ENCODE measurements around a stretch of chr4.

DNA sequence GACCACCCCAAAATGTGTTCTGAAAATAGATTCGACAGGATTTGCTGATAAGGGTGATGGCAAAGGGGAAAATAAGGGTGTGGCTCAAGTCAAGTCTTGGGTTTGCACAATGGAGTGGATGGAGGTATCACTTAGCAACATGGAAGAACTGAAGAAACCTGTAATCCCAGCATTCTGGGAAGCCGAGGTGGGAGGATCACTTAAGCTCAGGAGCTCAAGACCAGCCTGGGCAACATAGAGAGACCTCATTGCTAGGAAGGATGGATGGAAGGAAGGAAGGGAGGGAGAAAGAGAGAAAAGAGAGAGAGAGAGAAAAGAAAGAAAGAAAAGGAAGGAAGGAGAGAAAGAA, 107.0 kb upstream of the RBPJ start:
- RAMPAGE, long total RNA: no peak
- RRBS: no CpG with 5 or more reads among the region's 2 CpGs

DNA sequence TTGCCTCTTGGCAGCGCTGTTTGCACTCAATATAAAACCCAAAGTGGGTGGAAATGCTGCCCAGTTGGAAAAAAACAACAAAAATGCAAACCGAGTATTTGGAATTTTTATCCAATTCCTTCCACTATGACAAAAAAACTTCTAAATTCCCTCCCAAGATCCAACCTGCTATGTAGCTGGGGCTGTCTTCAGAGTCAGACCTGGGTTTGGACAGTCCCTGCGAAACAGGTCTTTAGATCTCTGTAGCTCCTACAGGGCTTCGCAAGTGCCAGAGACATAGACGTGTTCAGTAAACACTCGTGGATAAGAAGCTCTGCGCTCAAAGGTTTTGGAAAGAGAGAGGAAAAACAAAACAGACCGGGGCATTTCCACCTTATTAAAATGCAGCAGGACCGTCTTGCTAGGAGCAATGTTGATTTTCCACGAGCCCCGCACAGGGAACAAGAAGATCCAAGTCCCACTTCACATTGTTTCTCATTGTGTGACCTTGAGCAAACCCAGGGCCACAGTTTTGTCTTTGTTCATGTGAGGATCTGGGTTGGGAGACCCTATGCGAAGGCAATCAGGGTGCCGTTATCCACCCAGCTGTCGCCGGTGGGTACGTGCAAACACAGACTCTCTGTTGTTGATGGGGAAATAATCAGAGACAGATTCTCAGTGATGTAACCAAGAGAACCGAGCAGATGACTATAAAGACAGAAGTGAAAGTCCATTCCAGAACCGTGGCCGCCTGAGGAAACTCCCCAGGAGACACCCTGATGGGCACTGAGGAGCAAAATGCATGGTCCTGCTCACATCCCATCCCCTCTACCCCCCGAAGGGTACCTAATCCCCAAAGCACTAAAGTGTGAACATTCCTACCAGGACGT, 102.9 kb upstream of the RBPJ start:
- RAMPAGE, long total RNA: no peak
- RRBS: no CpG with 5 or more reads among the region's 21 CpGs

DNA sequence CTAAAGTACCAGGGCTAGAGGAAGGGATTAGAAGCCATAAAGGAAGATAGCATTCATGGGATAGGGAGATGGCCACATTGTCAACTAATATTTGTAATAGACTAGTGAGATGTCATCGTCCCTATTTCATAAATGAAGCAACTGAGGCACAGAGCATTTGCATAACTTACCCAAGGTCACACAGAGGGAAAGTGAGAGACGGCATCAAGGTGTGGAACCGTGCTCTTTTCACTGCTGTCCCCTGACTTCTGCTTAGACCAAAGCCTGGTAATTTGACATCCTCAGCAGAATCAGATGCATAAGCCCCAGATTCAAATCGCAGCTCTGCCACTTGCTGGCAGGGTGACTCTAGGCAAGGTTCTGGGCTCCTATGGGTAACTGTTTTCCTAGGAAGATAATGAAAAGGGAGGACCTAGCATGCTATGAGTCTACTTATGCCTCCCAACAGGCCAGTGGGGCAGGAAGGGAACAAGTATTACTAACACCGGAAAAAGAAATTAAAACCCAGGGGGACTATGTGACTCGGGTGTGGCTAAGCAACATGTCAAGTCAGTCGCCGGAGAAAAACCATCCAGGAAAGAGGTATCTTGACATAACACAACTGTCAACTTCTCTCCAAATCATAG, 45.7 kb upstream of the RBPJ start:
- RAMPAGE, long total RNA: no peak
- RRBS: 94% methylated on average over 4 of the region's 8 CpGs

DNA sequence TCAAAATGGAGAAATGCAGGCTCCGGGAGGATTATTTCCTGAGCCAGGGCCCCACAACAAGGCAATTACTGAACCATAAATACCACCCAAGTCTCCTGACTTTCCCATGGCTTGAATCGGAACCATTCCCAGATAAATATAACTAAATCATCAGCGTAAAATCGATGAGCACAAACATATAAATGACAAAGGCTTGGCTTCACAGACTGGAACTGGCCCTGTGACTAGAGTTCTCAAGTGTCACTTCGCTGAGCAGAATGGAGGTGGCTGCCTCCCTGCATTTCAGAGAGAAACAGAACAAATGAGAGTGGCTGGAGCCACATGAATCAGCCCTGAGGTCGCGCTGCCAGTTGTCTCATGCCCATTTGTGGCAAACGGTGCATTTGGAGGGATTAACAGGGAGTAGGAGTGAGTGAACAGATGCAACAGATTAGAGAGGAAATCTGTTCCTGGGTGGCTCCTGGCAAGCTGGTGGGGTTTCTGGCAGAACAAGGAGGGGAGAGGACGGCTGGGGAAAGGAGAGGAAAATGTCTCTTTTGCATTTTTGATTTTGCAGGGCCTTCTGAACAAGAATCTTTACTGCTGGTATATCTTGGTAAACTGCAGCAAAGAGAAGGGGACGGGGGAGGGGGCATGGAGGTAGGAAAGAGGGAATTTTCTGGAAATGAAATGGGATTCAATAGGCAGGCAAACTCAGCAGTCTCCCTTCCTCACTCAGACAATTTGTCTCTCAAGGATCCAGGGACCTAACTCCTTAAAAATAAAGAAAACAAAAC, 57.2 kb upstream of the STIM2 start:
- RAMPAGE, long total RNA: no peak
- RRBS: no CpG with 5 or more reads among the region's 10 CpGs

GRCh38 chr4:26975614-26976268, 115.1 kb downstream of the STIM2 start:
- RAMPAGE, long total RNA: no peak
- RRBS: no CpG with 5 or more reads among the region's 18 CpGs

DNA sequence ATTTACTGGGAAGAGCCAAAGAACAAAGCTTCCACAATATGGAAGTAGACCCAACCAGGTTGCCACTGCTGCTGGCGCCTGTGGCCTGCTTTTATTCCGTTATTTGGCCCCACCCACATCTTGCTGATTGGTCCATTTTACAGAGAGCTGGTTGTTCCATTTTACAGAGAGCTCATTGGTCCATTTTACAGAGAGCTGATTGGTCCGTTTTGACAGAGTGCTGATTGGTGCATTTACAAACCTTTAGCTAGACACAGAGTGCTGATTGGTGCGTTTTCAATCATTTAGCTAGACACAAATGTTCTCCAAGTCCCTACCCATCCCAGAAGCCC, 808.4 kb upstream of the PCDH7 start:
- RAMPAGE, long total RNA: no peak
- RRBS: no CpG with 5 or more reads among the region's 4 CpGs

DNA sequence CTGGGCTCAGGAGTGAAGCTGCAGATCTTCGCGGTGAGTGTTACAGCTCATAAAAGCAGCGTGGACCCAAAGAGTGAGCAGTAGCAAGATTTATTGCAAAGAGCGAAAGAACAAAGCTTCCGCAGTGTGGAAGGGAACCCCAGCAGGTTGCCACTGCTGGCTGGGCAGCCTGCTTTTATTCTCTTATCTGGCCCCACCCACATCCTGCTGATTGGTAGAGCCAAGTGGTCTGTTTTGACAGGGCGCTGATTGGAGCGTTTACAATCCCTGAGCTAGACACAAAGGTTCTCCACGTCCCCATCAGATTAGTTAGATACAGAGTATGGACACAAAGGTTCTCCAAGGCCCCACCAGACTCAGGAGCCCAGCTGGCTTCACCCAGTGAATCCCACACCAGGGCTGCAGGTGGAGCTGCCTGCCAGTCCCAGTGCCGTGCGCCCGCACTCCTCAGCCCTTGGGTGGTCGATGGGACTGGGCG, 1909.1 kb downstream of the ARAP2 start:
- RAMPAGE, long total RNA: no peak
- RRBS: no CpG with 5 or more reads among the region's 13 CpGs

GRCh38 chr4:36268865-36269668, 12.3 kb upstream of the DTHD1 start:
- RAMPAGE, long total RNA: no peak
- RRBS: no CpG with 5 or more reads among the region's 5 CpGs

- RAMPAGE, long total RNA: no peak
- RRBS: no CpG with 5 or more reads among the region's 2 CpGs
These were observed 373.2 kb upstream of the NWD2 start for GRCh38 chr4:36871383-36871632.

DNA sequence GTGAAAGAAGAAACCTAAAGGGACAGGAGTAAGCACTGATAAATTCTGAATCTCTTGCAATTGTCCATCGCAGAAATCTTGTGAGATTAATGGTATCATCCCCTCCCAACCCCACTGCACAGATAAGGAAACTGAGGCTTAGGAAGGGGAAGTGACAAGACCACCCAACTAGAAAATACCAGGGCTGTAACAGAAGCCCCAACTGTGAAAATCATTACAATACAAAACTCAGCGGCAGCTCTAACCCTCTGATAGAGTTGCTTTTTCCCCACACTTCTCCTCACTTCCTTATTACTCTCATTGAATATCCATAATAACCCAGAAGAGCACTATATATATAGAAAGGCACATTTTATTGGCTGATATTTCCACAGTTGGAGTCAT, 46.8 kb upstream of the NWD2 start:
- RAMPAGE, long total RNA: no peak
- RRBS: no CpG with 5 or more reads among the region's 2 CpGs

- RAMPAGE, long total RNA: no peak
- RRBS: no CpG with 5 or more reads among the region's 1 CpG
These were observed 107.7 kb downstream of the C4orf19 start for GRCh38 chr4:37561501-37561823.

- RAMPAGE, long total RNA: no peak
- RRBS: 100% methylated on average over 1 of the region's 5 CpGs
These were observed 7.0 kb downstream of the RELL1 start for GRCh38 chr4:37679089-37679738.

- RAMPAGE, long total RNA: no peak
- RRBS: no CpG with 5 or more reads among the region's 5 CpGs
These were observed 13.2 kb downstream of the PTTG2 start for GRCh38 chr4:37973282-37973824.

DNA sequence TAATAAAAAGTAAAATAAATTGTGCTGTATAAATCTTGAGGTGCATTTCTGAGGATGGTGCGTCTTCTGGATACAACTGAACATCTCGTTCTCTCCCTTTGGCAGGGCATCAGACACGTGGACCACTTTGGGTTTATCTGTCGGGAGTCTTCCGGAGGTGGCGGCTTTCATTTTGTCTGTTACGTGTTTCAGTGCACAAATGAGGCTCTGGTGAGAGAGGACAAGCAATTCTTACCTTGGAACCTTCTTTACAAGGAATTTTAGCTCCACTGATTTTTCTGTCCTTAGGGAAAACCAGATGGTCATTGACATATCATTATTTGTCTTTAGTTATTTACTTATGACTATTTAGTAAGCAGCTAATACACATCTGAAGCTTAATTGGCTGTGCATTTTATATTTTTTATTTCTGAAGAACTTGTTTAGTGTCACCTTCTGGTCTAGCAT, 60.3 kb downstream of the PTTG2 start:
- RAMPAGE, long total RNA: no peak
- RRBS: no CpG with 5 or more reads among the region's 7 CpGs

DNA sequence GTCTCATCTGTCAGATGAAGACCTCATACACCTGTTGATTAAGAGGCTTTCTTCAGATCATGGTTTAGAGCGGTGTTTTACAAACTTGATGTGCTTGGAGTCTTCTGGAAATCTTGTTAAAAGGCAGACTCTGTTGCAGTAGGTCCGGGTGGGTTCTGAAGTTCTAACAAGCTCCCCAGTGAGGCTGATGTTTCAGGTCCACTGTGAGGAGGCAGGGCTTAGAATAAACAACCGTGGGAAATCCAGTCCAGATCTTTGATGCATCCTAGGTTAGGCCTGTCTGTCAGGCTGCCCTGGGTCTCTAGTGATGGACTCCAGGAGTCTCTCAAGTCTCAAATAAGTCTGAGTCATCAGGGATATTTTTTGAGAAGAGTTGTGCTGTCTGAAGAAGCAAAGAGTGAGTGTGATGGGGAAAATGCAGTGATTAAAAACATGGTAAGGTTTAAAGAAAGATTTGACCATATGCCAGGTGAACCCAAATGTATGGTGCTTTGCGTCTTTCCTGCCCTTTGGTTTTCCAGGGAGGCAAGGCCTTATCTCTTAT, 100.6 kb downstream of the PTTG2 start:
- RAMPAGE, long total RNA: no peak
- RRBS: no CpG with 5 or more reads among the region's 4 CpGs

GRCh38 chr4:38081123-38081730, 121.0 kb downstream of the PTTG2 start:
- RAMPAGE, long total RNA: no peak
- RRBS: no CpG with 5 or more reads among the region's 12 CpGs

DNA sequence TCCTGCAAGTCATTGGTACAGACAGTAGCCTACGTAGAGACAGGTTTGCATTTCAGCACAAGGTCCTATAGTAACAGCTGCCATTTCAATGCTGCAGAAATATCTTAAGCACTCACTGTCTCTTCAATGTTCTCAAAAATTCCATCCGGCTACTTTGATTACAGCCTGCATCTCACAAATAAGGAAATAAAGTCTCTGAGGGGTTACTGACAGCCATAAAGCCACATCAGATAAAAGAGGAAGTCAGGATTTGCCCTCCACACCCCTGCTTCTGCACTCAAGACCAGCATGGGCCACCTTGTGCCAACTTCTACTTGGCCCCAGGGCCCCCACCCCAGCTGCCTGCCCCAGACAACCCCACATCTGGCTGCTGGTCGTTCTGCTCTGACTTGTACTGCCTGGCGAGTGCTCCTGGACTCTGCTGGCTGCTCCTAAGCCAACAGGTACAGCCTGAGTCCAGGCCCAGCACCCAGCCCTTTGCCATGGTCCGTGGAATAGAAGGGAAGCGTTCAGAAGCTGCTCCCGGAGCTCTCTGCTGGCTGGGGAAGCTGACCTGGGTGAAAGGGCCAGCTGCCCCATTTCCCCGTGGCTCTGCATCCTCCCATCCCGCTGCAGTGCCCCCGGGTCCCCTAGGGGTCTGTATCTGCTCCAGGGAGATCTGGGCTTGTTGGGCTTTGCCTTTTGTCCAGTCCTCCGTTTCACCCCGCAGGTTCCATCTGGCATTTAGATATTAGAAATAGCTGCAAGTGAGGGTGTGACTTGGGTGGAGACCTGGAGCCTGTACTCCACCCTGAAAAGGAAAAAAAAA, 194.5 kb downstream of the PTTG2 start:
- RAMPAGE, long total RNA: no peak
- RRBS: 84% methylated on average over 3 of the region's 12 CpGs

DNA sequence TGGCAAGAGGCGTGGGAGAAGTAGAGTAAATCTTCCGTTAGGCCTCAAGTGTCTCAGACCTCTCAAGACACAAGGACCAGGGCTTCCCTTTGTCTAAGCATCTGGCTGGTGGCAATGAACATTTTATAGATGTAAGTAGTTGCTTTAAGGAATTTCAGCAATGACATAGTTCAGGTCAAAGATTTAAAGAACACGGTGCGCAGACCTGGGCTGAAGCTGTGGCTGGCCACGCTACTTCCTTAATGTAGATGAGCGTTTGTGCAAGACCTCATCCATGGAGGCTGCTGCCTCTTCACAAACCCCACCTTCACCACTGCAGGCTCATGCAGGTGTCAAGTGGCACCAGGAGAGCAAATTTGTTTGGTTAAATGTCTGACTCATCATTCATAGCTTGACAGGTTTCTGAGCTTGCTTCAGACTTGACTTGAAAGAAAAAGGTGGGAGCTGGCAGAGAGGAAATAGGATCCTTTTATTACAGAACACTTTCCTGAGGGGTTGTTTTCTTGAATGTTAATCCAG, 315.0 kb downstream of the PTTG2 start:
- RAMPAGE, long total RNA: no peak
- RRBS: no CpG with 5 or more reads among the region's 6 CpGs

- RAMPAGE, long total RNA: no peak
- RRBS: no CpG with 5 or more reads among the region's 5 CpGs
These were observed 335.1 kb upstream of the KLF3 start for GRCh38 chr4:38328906-38329247.

- RAMPAGE, long total RNA: no peak
- RRBS: no CpG with 5 or more reads among the region's 6 CpGs
These were observed 7.7 kb downstream of the KLF3 start for GRCh38 chr4:38671627-38672088.